Vermiform appendix (tissue), 1 donor: ENCODE data around the gene RSBN1L.

DNA sequence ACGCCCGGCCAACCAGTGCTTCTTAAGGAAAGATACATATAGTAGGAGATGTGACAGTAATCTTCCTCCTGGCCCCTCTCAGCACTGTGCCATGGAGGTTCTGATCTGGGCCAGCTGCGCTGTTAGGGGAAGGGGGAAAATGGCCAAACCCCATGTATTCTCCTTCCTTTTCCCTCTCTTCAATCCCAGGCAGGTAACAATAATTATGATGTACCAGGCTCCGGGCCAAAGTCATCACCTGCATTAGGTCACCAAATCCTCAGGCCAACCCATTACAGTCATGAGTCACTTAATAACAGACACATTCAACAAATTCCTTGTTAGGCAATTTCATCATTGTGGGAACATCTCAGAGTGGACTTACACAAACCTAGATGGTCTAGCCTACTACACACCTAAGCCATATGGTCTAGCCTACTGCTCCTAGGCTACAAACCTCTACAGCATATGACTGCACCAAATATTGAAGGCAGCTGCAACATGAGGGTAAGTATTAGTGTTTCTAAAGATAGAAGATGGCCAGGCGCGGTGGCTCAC is 2.3 kb upstream of the HSPB1 start:
- PRO-cap: no peak

GRCh38 chr7:76303439-76303889 is 991 bp downstream of the HSPB1 start:
- PRO-cap: bidirectional peak, plus-strand start at chr7:76303577, minus-strand start at chr7:76303611

GRCh38 chr7:76308918-76309274 is 6.4 kb downstream of the HSPB1 start:
- PRO-cap: no peak

DNA sequence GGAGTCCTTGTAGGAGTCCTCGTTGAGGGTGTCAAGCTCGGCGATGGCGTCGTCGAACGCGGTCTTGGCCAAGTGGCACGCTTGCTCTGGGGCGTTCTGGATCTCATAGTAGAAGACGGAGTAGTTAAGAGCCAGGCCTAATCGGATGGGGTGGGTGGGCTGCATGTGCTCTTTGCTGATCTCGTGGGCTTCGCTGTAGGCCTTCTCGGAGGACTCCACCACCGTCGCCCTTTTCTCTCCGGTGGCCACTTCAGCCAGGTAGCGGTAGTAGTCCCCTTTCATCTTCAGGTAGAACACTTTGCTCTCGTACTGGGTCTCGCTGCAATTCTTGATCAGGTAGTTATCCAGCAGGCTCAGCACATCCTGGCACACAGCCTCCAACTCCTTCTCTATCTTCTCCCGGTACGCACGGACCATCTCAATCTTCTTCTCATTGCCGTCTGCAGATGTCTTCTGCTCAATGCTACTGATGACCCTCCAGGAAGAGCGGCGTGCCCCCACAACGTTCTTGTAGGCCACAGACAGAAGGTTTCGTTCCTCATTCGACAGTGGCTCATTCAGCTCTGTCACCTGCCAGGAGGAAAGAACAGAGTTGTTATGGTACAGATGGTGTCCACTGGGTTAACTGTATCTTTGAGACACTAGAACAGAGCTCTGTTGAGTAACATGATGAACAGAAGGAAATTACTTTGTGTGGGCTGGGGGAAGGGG is 27.3 kb downstream of the HSPB1 start:
- PRO-cap: no peak

DNA sequence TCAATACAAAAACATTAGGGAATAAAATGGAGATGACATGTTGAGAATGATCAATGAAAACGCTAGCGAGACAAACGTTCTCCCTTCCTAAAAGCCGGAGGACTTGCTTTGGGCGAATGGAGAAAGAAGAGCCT is 951 bp downstream of the YWHAG start:
- PRO-cap: no peak

DNA sequence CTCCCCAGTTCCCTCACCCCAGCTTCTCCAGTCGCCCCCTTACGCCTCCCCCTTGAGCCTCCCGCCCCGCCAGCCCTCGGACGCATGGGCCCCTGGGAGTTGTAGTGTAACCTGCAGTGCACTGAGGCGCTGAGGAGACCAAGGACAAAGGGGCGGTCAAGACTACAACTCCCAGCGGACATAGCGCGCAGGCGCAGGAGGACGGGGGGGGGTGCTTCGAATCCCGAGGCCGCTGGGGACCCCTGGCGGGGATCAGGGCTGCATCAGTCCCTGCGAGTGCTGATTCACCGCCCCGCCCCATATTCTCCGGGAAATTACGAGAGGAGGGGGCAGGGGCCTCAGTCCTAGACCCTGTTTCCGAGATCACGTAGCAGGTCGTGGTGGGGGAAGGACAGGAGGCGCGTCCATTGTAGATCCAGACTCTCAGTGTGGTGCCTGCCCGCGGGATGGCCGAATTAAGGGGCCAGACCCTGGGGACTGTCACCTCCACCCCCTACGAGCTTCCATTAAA is 472 bp upstream of the YWHAG start:
- PRO-cap: bidirectional peak, plus-strand start at position 266 of the sequence, minus-strand start at position 84 of the sequence

GRCh38 chr7:76571305-76572243 is 28.5 kb upstream of the SPDYE16 start:
- PRO-cap: no peak

GRCh38 chr7:76645011-76645759 is 18.1 kb upstream of the POMZP3 start:
- PRO-cap: no peak

DNA sequence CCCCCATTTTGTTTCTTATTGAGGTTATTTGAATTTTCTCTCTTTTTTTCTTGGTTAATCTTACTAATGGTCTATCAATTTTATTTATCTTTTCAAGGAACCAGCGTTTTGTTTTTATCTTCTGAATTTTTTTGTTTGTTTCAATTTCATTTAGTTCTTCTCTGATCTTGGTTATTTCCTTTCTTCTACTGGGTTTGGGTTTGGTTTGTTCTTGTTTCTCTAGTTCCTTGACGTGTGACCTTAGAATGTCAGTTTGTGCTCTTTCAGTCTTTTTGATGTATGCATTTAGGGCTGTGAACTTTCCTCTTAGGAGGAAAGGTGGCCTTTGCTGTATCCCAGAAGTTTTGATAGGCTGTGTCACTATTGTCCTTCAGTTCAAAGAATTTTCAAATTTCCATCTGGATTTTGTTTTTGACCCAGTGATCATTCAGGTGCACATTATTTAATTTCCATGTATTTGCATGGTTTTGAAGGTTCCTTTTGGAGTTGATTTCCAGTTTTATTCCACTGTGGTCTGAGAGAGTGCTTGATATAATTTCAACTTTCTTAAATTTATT is 6.2 kb upstream of the SPDYE18 start:
- PRO-cap: no peak

DNA sequence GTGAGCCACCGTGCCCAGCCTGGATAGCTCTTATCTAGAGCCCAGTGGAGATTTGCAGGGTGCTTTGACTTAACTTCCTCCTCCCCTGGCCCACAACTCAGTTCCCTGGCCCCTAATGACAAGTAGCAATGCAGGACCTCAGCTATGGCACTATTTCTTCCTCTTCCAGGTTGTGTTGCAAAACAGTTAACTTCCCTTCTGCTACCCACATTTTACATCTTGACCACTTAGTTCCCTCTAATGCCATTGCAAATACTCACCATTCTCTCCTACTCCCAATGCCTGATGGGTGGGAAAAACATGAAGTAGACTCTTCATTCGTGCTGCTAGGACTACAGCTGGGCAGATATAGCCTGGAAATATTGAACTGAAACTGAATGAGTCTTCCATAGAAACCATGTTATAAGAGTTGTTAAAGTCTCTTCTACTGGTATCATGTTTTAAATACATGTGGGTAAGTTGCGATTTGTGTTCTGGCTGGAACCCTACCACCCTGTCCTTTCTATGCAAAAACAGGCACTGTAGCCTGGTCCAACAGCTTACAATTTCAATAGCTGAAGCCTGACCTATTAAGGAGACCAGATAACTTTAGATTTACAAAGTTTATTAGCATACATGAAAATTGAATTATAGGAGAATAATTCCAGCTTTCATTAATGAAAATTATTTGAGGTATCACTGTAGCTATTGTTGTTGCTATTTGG is 39.2 kb upstream of the FGL2 start:
- PRO-cap: bidirectional peak, plus-strand start at position 462 of the sequence, minus-strand start at position 120 of the sequence

DNA sequence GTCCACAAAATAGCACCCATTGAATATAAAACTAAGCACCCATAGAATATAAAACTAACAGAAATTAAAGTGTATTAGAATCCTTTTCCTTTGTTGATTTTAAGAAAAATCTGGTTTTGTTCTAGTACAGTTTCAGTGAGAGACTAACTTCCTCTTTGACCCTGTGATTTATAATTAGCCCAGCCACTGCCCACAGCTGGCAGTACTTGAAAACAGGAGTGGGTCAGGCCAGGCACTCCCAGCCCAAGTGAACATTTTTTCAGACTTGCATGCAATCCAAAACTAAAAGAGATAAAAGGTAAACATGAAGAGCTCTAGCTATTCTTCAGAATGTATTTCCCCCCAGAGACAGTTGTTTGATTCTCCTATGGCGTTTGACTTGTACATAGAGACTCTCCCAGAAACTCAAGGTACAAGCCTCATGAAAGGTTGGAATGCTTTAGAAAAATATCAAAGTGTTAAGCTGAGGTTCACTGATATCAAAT is 70.1 kb upstream of the FGL2 start:
- PRO-cap: no peak

DNA sequence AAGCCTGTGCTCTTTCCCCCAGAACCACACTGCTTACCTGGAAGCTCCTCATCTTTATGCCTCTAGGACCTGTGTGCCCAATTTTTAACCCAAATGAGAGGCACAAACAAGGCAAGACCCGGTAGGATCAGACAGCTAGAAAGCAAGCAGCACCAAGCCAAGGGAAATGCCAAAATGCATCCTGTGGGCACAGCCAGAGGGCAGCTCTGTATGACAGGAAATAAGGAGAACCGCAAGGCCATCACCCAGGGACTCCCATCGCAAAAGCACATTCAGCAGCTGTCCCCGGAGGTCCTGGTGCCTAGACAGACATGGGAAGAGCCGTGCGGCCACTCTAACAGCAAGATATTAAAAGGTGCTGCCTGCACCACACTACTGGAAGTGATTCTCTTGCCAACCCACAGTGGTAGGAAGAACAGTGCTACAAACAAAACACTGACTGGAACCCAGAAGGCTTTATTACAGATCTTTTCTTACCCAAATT is 88.0 kb downstream of the GSAP start:
- PRO-cap: no peak

DNA sequence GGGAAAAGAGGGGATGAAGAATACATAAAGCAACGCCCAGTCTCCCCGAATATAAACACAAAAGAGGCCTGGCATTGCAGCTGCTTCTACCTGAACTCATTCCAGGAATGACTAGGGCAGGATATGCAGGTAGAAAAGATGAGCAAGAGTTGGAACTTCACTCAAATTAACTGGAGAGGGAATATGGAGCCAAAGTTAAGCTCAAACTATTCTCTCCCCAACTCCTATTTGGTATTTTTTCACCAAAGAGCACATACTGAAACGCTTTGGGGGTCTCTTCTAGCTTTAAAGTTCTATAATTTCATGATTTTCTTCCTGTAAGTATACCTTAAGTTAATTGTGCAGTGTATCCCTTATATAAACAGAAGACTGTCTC is 36.7 kb upstream of the GSAP start:
- PRO-cap: no peak

- PRO-cap: no peak
These were observed 26.1 kb downstream of the PTPN12 start for GRCh38 chr7:77562941-77563801.

DNA sequence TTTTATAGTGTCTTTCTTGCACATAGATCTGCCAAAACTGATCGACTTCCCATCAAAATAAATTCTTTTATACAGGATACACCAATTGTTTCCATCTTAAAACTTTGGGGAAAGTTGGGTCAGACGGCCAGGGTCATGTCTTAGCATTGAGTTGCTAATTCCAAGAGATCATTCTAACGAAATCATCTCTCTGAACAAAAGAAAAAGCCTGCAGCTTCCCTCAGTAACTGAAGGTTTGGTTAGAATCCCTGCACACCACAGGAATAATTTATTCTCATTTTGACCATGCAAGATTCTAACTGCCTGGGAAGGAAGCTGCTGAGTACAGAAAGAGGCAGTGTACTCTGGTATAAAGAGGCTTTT is 77.1 kb upstream of the RSBN1L start:
- PRO-cap: no peak

GRCh38 chr7:77678903-77679434 is 17.3 kb upstream of the RSBN1L start:
- PRO-cap: no peak

DNA sequence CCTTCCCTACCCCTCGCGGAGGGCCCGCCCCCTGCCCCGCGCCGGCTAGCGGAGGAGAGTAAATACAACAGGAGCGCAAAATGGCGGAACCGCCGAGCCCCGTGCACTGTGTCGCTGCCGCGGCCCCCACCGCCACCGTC is at the start of gene RSBN1L:
TSS of gene RSBN1L (plus strand) at position 70 of the 140 bp plus-strand sequence.
- PRO-cap: bidirectional peak, plus-strand start at position 70 of the sequence, minus-strand start outside the sequence

GRCh38 chr7:77717468-77718159 is 21.4 kb downstream of the RSBN1L start:
- PRO-cap: no peak

DNA sequence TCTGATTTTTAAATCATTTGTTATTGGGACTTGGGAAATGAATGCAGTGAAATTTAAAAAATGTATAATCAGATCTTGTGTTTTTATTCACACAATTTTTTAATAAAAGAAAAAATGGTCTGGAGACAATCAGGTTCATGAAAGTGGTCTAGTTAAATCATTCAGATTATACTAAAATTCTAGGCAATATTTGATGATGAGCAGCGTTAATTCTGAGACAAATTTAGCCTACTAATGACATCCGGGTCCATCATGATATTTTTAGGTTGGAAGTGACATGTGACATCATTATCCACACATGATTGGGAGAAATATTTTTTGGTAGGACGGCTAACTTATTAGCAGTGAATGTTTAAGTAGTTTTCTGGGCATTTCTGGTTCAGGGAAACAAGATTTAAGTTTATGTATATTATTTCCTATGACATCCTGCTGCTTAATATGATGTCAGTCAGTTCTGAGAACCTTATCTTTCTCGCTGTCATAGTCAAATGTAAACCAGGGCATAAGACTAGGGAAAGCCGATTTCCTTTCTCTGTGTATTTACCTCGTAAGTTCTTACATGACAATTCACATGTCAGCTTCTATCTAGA is 602.3 kb upstream of the TMEM60 start:
- PRO-cap: no peak

- PRO-cap: no peak
These were observed 75.8 kb downstream of the GNAI1 start for GRCh38 chr7:80210470-80210780.